Occipital lobe (tissue), 2 donors: ENCODE measurements around a stretch of chr22.

DNA sequence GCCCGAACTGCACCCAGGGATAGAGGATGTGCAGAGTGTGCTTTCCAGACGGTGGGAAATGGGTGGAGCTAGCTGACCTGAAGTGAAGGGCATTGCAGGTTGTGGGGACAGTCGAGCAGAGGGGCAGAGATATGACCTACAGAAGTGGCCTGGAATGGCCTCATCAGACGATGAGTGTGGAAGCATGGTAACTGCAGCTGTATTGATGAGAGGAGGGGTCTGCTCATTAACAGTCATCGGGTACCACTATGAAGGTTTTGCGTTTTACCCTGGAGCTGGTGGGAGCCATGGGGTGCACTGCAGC is 59.4 kb downstream of the PARVB start:
- RAMPAGE, long total RNA: no peak

DNA sequence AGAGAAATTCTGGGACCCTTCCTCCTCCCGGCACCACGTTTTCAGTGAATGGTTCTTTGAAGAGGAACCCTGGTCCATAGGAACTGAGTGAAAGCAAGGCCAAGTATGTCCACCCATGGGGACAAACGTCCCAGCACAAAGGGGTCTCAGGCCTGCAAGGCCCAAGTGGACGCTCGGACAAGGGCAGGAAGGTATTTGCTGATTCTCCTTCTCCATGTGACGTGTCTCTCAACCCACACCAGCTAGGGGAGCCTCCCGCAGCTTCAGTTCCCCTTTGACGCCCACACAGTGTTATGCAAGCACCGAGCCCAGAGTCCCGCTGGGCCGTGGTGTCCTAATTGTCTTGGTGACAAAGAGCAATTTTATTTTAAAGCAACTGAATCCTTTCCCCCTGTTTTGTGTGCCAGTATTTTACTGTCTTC is 8.4 kb upstream of the PARVG start:
- RAMPAGE, long total RNA: no peak

- RAMPAGE, long total RNA: no peak
Observed at GRCh38 chr22:44206868-44207323, 26.2 kb downstream of the PARVG start.

GRCh38 chr22:44317010-44317360 is 4.2 kb upstream of the SHISAL1 start:
- RAMPAGE, long total RNA: no peak

GRCh38 chr22:44360615-44361428 is 48.1 kb upstream of the SHISAL1 start:
- RAMPAGE, long total RNA: no peak

GRCh38 chr22:44496727-44497996 is 871 bp downstream of the RTL6 start:
- RAMPAGE, long total RNA: no peak

DNA sequence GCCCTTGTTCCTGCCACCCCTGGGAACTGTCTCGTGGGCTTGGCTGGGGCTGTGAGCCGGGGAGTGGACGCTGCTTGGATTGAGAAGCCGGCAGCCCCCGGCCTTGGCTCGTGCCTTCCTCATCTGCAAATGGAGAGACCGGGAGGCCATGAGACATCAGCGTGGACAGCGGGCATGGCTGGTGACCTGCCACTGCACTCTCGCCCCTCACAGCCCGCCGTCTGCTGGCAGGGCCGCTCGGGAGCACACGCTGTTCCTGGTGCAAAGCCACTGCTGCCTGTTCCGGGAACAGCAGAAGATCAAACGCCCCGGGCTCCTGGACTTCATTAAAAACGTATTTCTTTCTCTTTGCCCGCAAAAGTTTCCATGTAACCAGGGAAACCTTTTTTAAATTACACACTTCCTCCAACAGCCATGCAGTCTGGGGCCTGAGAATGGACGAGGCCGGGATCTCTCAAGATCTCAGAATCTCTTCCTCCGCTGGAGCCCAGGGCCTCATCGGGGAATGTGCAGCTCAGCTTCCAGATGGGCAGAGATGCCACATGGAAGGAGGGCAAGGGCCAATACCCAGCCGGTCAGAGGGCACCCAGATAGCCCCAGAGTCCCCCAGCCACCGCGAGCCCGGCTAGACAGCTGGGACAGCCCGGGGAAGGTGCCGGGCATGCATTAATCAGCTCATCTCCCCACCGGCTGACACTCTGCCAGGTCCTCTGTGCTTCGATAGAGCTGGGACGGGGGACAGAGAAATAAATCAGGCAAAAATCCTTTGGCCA is 62.9 kb upstream of the PRR5 start:
- RAMPAGE, long total RNA: no peak

GRCh38 chr22:44671019-44672244 is 30.6 kb upstream of the PRR5 start:
- RAMPAGE, long total RNA: no peak

- RAMPAGE, long total RNA: no peak
Observed at GRCh38 chr22:44685274-44685910, 16.6 kb upstream of the PRR5 start.

- RAMPAGE, long total RNA: no peak
Observed at GRCh38 chr22:44838692-44839273, 86.4 kb downstream of the ARHGAP8 start.

DNA sequence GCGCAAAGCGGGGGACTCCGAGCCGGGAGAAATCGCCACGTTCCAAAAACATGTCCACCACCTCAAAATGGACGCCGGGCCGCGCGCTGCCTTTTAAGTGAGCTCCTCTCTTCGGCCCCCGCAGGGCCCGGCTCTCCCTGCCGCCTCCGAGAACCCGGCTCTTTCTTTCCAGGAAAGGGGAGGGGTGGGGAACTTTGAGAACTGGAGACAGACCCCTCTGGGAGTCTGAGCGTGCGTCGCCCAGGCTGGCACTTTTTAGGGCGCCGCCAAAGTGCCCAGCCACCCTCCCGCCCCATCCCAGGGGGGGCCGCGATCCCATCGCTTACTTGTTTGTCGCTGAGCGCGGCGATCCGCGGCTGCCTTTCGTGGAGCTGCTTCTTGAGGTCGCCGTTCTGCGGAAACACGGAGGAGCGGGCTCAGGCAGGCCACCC is 1.6 kb downstream of the PHF21B start:
- RAMPAGE, long total RNA: no peak

DNA sequence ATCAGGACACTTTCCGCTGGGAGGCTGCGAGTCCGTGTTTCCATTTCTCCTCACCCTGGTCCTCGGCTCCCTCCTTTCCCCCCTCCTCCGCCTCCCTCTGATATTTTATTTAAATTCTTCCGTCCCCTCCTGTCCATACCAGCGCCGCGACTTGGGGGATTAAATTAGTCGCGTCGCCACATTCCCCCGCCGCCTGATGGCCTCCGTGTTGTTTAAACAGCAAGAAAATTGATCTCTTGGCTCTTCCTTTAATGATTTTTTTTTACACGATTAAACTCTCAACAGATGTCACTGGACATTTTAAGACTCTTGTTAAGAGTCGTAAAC is 444 bp upstream of the PHF21B start:
- RAMPAGE, long total RNA: no peak

GRCh38 chr22:45148460-45149185 is 15.1 kb upstream of the NUP50 start:
- RAMPAGE, long total RNA: no peak

GRCh38 chr22:45164480-45165166 is 898 bp downstream of the NUP50 start:
- RAMPAGE, long total RNA: no peak

- RAMPAGE, long total RNA: no peak
Observed at GRCh38 chr22:45192533-45193237, 29.0 kb downstream of the NUP50 start.

GRCh38 chr22:45201940-45203157 is 38.3 kb downstream of the KIAA0930 start:
- RAMPAGE, long total RNA: no peak

DNA sequence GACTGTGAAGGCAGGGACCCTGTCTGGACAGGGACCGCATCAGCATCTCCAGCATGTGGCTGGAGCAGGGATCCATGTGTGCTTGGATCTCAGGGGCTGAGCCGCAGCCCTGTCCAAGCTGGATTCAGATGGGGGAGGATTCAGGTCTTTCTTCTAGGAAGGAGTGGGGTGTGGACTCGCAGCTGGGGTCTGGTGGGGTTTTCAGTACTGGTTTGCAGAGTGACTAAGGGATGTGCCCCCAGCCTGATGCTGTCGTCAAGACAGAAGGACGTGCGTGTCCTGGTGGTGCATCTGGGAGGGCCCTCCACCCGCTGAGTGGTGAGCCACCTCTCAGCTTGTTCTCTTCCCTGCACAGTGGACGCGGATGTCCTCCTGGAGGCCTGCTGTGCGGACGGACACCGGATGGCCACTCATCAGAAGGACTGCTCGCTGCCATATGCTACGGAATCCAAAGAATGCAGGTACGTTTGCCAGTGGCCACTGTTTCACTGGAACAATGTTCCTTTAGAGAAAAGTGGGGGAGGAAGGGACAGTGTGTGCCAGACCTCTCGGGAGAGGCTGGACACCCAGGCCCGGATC is 15.7 kb downstream of the FBLN1 start:
- RAMPAGE, long total RNA: no peak

DNA sequence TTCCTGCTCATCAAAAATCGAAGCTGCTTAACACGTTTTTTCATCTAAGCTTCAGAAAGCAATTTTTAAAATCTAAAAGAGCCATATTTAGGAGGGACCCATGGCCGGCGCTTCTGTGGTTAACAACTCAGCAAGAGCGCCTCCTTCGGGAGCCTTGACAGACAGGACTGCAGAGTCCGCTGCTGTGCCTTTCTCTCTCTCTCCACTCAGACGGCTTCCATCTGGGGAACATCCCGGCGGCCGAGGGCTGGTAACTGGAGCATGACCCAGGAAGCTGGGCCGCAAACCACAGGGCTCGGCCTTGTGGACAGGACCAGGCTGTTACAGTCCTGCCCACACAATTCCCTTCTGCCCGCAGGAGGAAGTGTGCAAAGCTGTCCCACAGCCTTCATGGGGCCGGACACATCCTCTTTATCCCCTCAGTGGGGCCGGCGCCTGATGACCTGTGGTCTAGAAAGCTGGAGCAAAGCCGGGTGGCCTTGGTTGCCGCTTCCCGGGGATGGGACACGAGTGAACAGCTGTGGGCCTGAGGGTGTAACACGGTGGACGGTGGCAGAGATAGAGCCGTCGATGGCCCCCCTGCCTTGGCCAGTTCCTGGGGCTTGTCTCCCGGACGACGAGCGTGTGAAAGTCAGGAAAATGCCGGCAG is 49.9 kb downstream of the FBLN1 start:
- RAMPAGE, long total RNA: no peak

GRCh38 chr22:45825782-45826267 is 151.1 kb downstream of the WNT7B start:
- RAMPAGE, long total RNA: no peak

GRCh38 chr22:45934392-45935370 is 42.3 kb downstream of the WNT7B start:
- RAMPAGE, long total RNA: no peak